Thoracic aorta (tissue), 1 donor: ENCODE results near the genes KIF17 and HP1BP3.

GRCh38 chr1:20211508-20212062, 25.3 kb upstream of the PLA2G2C start:
- RAMPAGE, long total RNA = no peak

DNA sequence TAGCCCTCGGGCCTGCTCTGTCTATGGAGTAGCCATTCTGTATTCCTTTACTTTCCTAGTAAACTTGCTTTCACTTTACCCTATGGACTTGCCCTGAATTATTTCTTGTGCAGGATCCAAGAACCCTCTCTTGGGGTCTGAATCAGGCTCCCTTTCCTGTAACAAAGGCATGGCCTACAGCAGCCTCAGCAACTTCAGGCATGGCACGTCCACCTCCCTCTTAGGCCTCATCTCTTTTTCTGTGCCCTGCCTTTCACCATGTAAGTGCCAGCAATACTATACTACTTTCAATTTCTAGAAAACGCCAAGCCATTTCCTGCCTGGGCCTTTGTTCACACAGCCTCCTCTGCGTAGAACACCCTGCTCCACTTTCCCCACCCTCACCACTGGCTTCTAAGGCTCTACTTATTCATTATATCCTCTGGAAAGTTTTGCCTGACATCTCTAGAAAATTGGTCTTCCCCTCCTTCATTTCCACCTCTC, 41.8 kb upstream of the VWA5B1 start:
- RAMPAGE, long total RNA = no peak

- RAMPAGE, long total RNA = no peak
Measured at GRCh38 chr1:20265308-20265736, 25.4 kb upstream of the VWA5B1 start.

- RAMPAGE, long total RNA = no peak
Measured at GRCh38 chr1:20322069-20322630, 31.5 kb downstream of the VWA5B1 start.

DNA sequence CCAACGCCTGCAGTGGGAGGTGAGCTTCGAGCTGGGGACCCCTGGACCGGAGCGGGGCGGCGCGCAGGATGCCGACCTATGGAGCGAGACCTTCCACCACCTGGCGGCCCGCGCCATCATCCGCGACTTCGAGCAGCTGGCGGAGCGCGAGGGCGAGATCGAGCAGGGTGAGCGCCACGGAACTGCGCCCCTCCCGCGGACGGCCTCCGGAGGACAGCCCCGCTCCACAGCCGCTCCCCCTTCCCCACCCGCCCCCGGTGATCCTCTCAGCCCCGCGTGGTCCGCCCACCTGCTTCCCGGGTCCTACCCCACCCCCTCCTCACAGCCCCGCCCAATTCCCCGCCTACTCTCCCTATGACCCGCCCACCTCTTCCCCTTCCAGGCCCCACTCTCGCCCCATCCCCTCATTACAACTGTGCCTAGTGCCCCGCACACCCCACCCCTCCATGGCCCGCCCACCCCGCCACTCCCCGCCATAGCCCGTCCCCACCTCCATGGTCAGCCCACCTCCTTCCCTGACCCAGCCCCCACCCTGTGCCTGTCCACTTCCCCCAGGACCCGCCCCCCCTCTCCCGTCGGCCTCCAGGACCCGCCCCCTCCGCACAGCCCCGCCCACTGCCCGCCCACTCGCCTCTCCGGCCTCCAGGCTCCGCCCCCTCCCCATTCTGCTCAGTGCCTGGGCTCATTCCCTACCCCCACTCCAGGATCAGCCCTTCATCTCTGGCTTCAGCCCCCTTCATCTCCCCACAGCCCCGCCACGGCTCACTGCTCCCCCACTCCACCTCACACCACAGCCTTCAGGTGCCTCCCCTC, 52.8 kb downstream of the VWA5B1 start:
- RAMPAGE, long total RNA = no peak

GRCh38 chr1:20367206-20367598, 76.5 kb downstream of the VWA5B1 start:
- RAMPAGE, long total RNA = no peak

DNA sequence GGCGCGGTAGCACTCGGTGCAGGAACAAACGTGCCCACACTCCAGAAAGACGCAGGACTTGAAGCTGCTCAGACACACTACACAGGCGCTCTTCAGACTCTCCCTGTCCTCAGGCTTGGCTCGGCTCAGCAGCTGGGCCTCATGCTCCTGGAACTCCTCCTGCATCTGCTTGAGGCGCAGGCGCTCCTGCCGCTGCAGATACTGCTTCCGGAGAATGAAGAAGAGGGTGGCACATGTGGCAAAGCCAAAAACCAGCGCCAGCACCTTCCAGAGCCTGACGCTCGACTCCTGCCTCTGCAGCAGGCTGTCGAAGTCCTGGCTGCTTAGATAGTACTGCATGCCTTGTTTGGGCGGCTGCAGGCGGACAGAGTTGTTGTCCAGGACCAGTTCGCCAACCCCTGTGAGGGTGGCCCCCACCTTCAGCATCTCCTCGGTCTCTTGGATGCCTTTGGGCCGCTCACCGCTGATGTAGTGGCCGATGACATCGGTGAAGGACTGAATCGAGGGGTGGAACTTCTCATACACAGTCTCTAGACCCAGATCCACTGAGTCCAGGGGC, 7.1 kb downstream of the MUL1 start:
- RAMPAGE, long total RNA = no peak

GRCh38 chr1:20589255-20590176, 619 bp downstream of the CDA start:
- RAMPAGE, long total RNA = no peak

GRCh38 chr1:20604613-20605156, 15.8 kb downstream of the CDA start:
- RAMPAGE, long total RNA = no peak

DNA sequence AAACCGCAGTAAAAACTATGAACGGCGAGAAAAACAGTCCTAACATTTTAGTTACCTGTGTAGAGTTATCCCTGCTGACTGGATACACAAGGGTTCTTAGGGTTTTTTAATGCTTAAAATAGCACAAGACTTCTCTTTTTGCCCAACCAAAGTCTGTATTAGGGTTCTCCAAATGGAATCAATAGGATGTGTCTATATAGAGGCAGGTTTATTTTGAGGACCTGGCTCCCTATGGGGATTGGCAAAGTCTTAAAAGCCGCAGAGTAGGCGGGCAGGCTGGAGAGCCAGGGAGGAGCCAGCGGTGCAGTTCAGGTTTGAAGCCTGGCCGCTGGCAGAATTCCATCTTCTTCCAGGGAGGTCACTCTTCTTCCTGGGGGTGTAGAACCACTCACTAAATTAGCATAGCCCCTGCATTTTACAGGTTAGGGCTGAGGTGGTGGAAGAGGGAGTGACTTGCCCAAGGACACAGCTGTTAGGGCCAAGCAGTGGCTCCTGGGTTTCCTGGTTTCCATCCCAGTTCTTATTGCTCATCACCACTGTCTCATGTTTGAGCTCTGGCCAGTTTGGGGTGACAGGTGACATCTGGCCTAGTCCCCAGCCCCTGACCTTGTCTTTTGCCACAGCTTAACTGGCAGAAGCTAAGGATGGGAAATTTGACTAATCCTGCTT, 1.3 kb downstream of the PINK1 start:
- RAMPAGE, long total RNA = no peak

DNA sequence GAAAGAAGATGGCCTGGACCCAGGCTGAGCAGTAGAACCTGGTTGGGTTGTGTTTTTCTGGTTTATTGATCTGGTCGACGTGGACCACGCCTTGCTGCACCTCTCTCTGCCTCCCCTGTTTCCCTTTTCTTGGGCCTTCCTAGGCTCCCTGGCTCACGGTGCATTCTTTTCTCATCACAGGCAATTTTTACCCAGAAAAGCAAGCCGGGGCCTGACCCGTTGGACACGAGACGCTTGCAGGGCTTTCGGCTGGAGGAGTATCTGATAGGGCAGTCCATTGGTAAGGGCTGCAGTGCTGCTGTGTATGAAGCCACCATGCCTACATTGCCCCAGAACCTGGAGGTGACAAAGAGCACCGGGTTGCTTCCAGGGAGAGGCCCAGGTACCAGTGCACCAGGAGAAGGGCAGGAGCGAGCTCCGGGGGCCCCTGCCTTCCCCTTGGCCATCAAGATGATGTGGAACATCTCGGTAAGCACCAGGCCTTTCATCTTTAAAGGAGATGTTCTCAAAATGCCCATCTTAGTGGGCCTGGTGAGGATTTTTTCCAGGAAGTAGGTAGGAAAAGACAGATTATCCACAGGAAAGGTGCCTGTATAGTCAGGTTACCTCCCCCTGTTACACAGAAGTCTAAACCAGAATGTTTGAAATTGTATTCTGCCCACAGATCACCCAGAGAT, 4.5 kb downstream of the PINK1 start:
- RAMPAGE, long total RNA = no peak

- RAMPAGE, long total RNA = no peak
Measured at GRCh38 chr1:20717384-20718422, at the start of gene KIF17. Gene KIF17, minus strand, starts transcription at chr1:20718007.

- RAMPAGE, long total RNA = no peak
Measured at GRCh38 chr1:20772913-20773948, 13.9 kb downstream of the HP1BP3 start.

- RAMPAGE, long total RNA = start-site peak on the minus strand at chr1:20787260-20787310, 1,774 reads
Measured at GRCh38 chr1:20787068-20787621, at the start of gene HP1BP3. Gene HP1BP3, minus strand, starts transcription at chr1:20787307.

DNA sequence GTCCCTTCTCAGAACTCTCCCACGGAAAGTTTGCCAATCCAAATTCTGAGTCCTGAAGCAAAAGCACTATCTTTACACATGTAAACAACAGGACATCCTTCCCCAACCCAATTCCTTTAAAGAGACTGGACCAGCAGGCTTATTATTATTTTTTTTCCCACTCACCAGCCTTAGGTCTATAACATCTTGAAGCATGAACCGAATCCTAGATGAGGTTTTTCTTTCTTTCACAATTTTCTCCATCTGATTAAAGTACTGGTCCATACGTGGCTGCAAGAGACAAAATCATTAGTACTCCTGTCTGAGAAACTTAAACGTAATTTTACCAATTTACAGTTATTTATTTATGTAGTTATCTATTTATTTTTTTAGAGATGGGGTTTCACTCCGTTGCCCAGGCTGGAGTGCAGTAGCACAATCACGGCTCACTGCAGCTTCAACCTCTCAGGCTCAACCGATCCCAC, 75.0 kb upstream of the HP1BP3 start:
- RAMPAGE, long total RNA = no peak

- RAMPAGE, long total RNA = no peak
Measured at GRCh38 chr1:20885969-20886424, 98.9 kb upstream of the HP1BP3 start.

DNA sequence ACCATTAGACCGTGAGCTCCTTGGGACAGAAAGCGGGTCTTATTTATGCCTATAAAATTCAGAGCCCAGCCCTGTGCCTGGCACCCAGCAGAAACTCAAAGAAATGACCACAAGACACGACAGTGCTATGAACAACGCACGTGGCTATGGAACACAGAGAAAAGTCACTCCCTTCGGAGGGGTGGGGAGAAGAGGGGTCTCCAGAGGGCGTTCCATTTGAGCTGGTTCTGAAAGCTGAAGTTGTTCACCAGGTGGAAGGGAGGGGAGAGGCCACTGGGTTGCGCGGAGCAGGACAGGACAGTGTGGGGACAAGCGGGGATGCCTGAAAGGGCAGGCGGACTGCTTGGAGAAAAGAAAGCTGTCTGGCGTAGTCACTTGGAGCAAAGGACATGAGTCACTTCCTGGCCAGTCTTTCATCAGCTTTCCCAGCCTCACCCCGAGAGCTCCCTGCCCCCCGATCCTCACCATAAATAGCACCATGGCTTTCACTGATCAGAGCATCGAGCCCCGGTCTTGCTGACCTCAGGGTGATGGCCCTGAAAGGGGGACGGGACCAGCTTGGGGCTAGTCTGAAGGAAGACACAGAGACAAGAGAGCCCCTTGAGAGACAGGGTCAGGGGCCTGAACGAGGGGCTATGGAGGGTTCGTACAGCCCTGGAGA, 28.5 kb downstream of the ECE1 start:
- RAMPAGE, long total RNA = no peak

GRCh38 chr1:21269422-21270130, 20.7 kb downstream of the ECE1 start:
- RAMPAGE, long total RNA = no peak

DNA sequence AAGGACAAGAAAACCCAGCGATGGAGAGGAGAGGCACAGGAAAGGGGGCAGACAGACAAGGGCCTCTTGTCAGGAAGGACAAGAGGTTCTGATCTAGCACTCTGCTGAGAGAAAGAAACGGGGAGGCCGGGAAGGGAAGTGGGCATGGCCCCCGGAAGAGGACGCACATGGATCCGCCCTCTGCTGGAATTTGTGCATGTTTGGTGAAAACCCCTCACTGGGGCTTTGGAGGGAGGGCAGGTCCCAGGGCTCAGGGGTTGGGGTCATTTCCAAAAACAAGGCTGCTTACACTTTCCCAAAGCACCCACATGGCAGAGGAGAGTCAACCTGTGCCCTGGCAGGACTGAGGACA, 32.4 kb upstream of the ECE1 start:
- RAMPAGE, long total RNA = no peak

GRCh38 chr1:21324373-21325234, 34.3 kb upstream of the ECE1 start:
- RAMPAGE, long total RNA = no peak